Bronchus fibroblast of lung (primary cell): Measurements from ENCODE around the gene HIGD1C.

DNA sequence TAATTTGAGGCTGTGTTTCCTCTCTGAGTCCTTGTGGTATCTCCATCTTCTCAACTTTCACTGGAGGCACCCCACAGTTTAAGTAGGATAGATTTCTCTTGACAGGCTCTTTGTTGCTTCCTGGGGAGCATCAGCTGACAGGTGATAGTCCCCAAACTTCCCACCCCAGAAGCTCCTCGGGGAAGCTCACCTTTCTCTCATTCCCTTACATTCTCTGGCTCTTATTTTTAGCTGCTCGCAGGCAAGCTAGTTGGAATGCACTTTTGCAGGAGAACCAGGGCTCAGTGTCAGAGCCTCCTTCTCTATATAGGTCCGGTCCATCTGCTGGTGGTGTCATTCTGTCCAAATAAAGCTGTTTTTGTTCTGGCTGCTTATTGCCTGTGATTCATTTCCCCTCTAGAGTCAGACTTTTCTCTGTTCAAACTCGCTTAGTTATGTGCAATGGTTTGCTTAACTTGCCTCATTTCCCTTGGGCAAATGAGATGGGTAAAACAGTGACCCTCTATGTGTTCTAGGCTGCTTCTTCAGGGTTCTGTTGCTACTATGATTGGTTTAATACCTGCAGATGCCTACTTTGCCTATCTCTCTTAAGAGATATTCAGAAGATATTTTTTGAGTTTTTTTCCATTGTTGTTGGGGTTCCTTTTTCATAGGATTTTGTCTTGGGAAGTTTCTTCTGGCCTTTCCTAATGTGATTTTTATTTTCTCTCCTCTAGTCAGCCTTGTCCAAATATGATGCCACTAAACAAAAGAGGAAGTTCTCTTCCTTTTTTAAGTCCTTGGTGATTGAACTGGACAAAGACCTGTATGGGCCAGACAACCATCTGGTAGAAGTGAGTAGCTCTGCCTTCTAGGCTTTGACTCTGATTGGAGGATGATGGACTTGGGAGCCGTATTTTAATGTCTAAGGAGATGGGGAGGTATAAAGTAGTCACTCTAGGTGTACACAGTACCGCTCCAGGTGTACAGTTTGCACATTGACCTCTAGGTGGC is 3.0 kb downstream of the SMARCD1 start:
- RAMPAGE, long total RNA = no peak

DNA sequence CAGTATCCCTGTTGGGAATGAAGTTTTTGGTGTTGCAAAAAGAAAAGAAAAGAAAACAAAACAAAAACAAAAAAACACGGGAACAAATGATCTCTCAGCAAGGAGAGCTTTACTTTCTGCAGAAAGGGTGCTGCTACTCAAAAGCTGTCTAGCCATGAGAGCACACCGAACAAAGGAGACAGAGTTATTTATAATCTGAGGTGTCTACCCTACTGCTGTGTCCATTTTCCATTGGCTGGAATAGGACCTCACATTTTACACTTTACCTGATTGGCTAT is 2.9 kb upstream of the CERS5 start:
- RAMPAGE, long total RNA = no peak

GRCh38 chr12:50351266-50351734 is 45.1 kb downstream of the FAM186A start:
- RAMPAGE, long total RNA = no peak

DNA sequence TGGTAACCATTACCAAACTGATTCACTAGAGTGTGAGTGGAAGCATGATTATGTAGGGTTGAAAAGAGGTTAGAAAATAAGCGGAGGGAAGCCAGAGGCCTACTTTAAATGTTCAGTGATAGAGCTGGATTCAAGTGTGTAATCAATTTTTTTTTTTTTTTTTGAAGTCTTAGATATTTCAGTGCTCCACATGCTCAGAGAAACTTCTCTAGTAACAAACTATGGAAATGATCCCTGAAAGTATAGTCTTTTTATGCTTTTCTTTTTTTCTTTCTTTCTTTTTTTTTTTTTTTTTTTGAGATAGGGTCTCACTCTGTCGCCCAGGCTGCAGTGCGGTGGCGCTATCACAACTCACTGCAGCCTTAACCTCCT is 16.5 kb upstream of the DIP2B start:
- RAMPAGE, long total RNA = no peak

DNA sequence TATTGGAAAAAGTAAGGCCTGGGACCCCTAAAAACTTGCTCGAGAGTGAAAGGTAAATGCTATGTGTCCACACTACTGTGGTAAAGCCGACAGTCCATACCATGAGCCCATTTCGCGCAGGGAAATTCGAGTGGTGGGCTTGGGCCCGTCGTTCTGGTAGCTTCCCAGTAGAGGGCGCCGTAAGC is 167 bp upstream of the DIP2B start:
- RAMPAGE, long total RNA = no peak

- RAMPAGE, long total RNA = no peak
Observed at GRCh38 chr12:50532370-50533255, 27.8 kb downstream of the DIP2B start.

- RAMPAGE, long total RNA = no peak
Observed at GRCh38 chr12:50548794-50549205, 44.0 kb downstream of the DIP2B start.

- RAMPAGE, long total RNA = no peak
Observed at GRCh38 chr12:50581117-50582154, 76.7 kb downstream of the DIP2B start.

DNA sequence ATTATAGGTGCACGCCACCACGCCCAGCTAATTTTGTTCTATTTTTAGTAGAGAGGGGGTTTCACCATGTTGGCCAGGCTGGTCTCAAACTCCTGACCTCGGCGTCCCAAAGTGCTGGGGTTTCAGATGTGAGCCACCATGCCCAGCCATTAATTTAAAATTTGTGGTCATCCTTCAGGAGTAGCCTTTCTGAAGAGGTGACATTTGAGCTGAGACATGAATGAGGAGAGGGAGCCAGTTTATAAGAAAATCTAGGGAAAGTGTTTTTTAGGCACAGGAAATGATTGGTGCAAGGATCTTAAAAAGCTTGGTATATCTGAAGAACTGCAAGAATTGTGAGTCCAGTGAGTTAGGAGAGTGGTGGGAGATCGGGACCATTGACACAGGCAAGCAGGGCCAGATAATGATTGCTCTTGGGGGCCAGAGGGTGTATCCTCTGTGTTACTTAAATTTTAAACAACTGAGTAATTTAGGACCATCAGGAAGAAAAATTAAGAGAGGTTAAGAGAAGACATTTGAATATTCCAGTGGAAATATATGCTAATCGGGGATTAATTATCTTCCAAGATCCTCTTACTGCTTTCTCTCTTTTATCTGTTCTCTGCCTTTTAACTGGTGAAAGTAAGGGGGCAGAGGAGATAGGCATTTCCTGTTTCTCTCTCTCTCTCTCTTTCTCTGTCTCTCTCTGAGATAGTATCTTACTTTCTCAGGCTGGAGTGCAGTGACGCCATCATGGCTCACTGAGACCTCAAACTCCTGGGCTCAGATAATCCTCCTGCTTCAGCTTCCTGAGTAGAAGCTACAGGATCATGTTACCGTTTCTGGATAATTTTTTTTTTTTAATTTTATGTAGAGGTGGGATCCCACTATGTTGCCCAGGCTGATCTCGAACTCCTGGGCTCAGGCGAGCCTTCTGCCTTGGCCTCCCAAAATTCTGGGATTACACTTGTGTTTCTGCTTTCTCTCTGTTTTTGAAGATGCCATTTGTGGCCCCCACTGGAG is 84.8 kb downstream of the DIP2B start:
- RAMPAGE, long total RNA = no peak

DNA sequence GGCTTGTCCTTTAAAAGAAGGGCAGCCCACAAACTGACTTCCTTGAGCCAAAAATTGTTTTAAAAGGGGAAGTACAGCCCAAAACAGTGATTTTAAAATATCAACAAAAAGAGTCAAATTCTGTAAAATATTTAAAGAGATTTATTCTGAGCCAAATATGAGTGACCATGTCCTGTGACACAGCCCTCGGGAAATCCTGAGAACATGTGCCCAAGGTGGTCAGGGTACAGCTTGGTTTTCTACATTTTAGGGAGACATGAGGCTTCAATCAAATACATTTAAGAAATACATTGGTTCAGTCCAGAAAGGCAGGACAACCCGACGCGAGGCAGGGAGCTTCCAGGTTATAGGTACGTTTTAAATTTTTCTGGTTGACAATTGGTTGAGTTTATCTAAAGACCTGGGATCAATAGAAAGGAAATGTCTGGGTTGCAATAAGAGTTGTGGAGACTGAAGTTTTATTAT is 1.1 kb upstream of the METTL7A start:
- RAMPAGE, long total RNA = no peak

GRCh38 chr12:50952351-50952678 is at the start of gene HIGD1C:
Gene HIGD1C (plus strand): TSS chr12:50952544.
- RAMPAGE, long total RNA = no peak

DNA sequence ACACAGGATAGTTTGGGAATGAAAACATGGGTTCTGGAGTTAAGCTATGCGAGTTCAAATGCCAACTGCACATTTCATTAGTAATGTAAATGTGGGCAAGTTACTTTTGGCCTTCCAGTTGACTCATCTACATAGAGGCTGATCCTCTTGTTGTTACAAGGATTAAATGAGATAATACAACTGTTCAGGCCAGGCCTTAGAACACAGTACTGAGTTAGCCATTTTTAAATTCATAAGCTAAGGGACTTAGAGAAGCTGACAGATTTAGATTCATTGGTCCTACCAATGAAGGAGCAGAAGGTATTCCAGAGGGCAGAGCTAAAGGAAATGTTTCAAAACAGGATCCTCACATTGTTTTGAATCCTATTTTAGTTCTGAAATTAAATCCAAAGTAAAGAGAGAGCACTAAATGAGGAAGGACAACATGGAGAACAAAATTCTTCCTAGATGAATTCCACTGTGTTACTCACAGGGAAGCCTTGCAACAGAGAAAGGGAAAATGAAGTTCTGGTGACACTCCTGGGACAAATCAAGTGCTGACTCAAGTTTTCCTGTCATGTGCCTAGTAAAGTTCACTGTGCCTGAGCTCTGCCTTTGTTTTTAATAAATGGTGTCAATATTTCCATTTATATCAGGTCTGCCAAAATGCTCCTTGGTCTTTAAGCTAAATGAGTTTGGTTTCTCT is 32.7 kb downstream of the HIGD1C start:
- RAMPAGE, long total RNA = no peak

DNA sequence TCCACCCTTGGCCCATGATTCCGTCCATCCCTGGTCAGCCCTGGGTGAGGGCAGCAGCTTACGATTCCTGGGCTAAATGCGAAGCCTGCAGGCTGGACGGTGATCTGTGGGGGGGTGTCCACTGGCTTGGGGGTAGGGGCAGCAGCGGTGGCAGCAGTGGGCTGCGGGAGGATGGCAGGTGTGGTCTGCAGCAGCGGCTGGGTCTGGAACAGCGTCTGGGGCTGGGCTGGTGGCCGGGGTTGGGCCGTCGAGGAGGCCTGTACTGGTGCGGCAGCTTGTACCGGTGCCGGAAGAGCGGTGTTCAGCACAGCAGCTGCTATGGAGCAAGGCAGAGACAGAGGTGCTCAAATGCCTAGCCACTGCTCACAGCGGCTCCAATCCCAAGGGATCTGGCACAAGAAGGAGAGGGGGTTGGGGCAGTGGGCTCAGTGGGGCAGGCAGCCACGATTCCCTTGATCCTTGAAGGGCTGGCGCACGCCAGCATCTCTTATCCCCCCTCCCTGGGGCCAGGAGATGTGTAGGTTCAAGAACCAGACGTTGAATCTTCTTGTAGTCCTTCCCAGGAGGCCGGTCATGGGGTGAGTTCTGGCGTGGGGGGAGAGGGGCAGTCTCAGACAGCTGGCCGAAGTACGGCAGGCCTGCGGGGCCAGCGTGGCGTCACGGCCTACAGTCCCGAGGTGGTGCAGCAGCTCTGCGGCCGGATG is 20.0 kb downstream of the POU6F1 start:
- RAMPAGE, long total RNA = no peak

DNA sequence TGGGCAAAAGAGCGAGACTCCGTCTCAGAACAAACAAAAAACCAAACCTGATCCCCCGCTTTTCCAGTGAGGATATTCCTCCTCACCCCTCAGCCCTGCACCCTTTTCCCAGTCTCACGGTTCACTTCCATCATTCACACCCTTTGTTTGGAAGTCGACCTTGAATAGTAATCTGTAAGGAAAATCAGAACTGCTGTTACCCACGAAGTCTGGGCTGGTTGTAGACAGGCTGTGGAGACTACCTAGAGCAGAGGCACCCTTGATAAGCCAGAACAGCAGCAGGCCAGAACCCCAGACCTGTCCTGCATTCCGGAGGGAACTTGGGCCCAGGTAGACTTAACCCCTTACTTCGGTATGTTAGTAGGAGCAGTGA is 1.1 kb downstream of the DAZAP2 start:
- RAMPAGE, long total RNA = no peak

GRCh38 chr12:51320499-51321036 is 3.4 kb downstream of the BIN2 start:
- RAMPAGE, long total RNA = no peak

- RAMPAGE, long total RNA = no peak
Observed at GRCh38 chr12:51326555-51327319, 2.8 kb upstream of the BIN2 start.

GRCh38 chr12:51406315-51406649 is 15.1 kb upstream of the GALNT6 start:
- RAMPAGE, long total RNA = no peak

GRCh38 chr12:51674976-51675431 is 84.0 kb downstream of the SCN8A start:
- RAMPAGE, long total RNA = no peak

DNA sequence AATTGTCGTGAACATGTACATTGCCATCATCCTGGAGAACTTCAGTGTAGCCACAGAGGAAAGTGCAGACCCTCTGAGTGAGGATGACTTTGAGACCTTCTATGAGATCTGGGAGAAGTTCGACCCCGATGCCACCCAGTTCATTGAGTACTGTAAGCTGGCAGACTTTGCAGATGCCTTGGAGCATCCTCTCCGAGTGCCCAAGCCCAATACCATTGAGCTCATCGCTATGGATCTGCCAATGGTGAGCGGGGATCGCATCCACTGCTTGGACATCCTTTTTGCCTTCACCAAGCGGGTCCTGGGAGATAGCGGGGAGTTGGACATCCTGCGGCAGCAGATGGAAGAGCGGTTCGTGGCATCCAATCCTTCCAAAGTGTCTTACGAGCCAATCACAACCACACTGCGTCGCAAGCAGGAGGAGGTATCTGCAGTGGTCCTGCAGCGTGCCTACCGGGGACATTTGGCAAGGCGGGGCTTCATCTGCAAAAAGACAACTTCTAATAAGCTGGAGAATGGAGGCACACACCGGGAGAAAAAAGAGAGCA is 7.9 kb downstream of the TMDD1 start:
- RAMPAGE, long total RNA = no peak

DNA sequence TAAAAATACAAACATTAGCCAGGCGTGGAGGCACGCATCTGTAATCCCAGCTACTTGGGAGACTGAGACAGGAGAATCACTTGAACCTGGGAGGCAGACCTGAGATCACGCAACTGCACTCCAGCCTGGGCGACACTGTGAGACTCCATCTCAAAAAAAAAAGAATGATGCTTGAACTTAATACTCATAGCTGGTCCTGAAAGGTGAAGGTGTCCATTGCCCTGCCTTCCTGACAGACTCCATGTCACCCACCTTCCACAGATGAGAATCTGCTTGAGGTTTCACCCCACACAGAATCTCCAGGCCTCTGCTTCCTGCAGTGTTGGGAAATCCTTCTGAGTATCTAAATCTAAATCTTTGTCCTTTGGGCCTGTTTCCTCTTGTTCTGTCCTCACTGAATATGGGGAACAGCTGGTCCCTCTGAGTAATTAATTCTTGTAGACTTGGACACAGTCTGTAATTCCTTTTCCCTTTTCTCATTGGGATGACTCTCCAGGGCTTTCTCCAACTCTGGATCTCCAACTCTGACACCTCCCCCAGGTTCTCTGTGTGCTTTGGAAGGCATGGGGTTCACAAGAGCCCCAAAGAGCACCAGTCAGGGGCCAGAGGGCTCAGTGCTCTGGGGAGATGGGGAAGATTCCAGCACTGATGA is 2.4 kb upstream of the ACVRL1 start:
- RAMPAGE, long total RNA = no peak